Parietal lobe (tissue), 2 donors: ENCODE results near the gene CAPRIN2.

GRCh38 chr12:29170728-29171046 lies 21.6 kb downstream of the FAR2 start:
- RAMPAGE, long total RNA, result no peak

- RAMPAGE, long total RNA, result no peak
Observed at GRCh38 chr12:29317529-29318204, 63.3 kb downstream of the ERGIC2 start.

- RAMPAGE, long total RNA, result no peak
Observed at GRCh38 chr12:29574534-29574968, 77.1 kb upstream of the OVCH1 start.

DNA sequence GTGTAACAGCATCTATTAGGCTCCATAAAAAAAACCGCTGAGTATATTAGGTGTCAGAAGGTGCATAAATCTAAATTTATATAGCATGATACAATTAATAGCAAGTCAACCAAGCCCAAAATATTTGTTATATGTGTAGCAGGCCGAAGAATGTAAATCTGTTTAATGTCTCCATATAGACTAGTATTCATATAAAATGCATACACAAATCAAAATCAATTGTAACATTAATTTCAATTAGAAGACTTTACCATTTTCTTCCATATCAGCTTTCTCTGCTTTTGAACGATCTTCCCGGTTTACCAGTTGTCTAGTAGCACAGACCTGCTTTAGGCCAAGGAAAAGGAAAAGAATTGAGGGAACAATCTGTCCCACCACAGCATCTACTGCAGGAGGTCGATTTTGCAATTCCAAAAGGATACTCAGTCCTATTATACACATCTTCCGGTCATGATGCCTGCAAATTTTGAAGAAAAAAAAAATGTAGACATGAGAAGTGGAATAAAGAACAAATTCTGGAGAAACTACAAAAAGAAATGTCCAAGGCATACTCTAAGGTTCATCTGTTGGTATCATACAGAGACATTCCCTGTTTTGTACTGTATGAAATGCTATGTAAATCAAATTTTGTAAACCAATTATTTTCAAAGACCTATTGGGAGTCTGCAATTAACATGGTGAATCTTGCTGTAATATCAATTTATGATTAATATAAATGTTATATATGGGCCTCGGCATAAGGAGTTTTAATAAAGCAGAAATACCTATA lies 58.8 kb downstream of the IPO8 start:
- RAMPAGE, long total RNA, result no peak

DNA sequence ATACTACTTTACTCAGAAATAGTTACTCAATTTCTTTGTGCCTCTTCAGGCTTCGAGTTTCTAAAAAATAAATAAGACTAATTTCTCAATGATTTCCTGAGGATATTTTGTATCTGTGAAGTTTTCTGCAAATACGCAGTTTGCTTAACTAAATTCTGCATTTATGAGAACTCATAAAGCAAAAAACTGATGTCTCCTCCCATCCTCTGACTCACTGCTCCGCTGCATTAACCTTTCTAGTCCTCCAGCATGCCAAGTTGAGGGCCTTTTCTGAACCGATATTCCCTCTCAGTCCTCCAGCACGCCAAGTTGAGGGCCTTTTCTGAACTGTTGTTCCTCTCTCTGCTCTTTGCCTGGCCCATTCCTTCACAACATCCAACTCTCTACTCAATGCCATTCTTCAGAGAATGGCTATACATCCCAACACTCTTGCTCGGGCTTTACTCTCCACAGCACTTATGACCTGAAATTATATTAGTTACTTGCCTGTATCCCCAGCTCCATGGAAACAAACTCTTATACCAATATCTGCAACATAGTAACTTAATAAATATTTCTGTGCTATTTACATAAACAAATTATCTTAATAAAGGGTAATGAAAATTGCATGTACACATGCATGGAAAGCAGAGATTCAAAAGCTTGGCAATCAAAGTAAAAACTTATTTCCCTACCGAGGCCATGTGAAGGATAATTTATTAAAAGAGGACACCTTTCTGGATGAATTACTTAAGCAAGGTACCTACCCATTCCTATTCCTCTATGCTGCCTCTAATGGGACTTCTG lies 3.0 kb downstream of the IPO8 start:
- RAMPAGE, long total RNA, result no peak

GRCh38 chr12:30728850-30729336 lies 25.9 kb downstream of the CAPRIN2 start:
- RAMPAGE, long total RNA, result no peak

- RAMPAGE, long total RNA, result no peak
Observed at GRCh38 chr12:30754106-30755375, at the start of gene CAPRIN2. Gene CAPRIN2 (minus strand): TSS chr12:30754951.

DNA sequence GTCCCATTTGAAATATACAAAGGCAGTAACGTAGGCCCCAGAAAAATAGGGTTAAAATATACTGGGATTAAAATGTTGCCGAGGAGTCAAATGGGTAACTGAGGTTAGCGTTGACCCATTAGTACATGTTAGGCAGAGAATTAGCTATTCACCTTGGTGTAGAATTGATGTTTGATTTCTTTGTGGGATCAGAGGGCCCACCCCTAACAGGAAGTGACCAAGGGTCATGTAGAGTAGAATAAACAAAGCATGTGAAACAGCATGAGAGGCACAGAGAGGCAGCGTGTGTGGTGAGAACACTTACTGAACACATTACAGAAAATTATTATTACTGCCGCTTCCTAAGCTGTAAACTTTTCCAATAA lies 29.4 kb upstream of the SINHCAF start:
- RAMPAGE, long total RNA, result no peak

DNA sequence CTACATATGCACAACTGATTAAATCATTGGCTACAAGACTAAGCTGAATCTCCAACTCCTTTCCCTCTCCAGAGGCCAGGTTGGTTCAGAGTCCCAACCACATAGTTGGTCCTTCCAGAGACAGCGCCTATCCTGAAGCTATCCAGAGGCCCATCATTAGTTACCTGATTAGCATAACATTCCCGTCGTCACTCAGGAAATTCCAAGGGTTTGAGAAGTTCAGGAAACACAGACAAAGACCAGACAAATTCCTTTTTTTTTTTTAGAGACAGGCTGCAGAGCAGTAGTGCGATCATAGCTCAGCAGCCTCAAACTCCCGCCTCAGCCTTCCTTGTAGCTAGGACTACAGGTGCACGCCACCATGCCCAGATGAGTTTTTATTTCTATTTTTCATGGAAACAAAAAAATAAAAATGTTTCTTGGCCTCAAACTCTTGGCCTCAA lies 84.0 kb downstream of the DENND5B start:
- RAMPAGE, long total RNA, result no peak

- RAMPAGE, long total RNA, result no peak
Observed at GRCh38 chr12:31587896-31588743, 2.8 kb downstream of the DENND5B start.

- RAMPAGE, long total RNA, result no peak
Observed at GRCh38 chr12:31598999-31599590, 8.2 kb upstream of the DENND5B start.

DNA sequence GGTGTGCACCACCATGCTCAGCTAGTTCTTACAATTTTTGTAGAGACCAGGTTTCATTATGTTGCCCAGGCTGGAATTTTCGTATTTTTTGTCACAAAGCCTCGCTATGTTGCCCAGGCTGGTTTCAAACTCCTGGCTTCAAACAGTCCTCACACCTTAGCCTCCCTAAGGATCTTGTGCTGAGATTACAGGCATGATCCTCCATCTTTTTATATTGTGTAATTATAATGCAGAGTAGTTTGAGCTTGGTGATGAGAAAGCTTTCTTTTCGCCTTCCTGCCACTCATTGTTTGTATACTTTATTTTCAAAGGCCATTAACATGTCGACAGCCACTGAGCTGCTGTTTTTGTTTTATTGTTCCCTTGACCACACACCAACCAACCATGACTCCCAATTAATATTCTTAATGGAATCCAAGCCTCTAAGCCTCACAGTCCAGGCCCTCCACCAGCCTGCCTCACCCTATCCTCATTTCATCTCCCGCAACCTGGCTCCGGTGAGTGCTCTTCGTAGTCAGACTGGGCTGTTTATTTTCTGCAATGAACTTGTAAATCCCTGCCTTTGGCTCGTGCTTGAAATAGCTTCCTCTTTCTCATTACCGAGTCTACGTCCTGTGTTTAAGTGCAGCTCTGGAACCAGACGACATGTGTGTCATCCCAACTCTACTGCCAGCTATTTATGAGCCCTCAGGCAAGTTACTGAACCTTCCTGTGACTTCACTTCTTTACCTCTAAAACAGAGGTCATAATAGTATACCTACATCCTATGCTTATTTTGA lies 12.5 kb upstream of the ETFBKMT start:
- RAMPAGE, long total RNA, result no peak

GRCh38 chr12:31928575-31929003 lies 30.6 kb upstream of the RESF1 start:
- RAMPAGE, long total RNA, result no peak

DNA sequence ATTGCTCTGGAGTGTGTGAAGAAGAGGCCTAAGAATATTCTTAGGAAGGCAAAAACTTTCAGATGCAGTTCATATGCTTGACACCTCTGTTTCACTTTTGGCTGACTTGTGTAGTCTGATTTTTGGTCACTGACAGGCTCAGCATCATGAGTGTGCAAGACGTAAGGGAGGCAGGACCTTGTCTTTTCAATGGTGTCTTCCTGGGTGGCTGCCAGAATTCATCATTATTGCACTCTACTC lies 126.4 kb upstream of the FGD4 start:
- RAMPAGE, long total RNA, result no peak

DNA sequence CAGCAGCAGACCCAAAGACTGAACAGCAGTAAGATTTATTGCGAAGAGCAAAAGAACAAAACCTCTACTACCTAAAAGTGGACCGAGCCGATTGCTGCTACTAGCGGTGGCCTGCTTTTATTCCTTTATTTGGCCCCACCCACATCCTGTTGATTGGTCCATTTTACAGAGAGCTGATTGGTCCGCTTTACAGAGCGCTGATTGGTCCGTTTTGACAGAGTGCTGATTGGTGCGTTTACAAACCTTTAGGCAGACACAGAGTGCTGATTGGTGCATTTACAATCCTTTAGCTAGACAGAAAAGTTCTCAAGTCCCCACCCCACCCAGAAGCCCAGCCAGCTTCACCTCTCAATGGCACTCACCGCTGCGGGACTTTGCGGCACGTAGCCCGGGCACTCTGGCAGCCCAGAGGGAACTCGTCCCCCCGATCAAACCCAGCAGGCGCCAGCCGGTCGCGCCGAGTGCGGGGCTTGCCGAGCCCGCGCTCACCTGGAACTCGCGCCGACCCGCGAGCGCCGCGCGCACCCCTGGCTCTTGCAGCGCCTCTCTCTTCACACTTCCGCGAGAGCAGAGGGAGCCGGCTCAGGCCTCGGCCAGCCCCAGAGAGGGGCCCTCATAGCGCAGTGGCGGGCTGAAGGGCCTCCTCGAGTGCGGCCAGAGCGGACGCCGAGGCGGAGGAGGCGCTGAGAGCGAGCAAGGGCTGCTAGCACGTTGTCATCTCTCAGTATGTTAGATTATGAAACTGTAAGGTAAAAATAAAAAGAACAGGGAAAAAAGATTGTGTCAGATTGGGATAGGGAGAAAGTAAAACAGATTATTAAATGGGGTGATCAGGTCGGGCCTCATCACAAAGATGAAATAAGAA lies 8.6 kb upstream of the FGD4 start:
- RAMPAGE, long total RNA, result no peak

DNA sequence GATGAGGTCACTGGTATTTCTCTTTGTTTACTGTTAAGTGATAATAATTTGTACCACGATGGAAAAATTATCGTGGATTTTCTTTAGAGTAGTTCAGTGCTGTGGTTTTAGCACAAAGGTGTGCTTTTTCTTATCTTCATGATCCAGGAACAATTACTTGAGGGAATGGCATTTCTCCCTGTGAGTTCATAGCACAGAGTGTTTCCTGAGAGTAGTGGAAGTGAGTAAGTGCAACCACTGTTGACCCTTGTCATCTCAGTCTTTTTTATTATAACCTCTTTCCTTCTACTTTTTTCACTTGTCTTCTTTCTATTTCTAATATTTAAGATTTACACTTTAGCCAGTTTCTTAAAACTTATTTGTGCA lies 86.9 kb downstream of the FGD4 start:
- RAMPAGE, long total RNA, result no peak

DNA sequence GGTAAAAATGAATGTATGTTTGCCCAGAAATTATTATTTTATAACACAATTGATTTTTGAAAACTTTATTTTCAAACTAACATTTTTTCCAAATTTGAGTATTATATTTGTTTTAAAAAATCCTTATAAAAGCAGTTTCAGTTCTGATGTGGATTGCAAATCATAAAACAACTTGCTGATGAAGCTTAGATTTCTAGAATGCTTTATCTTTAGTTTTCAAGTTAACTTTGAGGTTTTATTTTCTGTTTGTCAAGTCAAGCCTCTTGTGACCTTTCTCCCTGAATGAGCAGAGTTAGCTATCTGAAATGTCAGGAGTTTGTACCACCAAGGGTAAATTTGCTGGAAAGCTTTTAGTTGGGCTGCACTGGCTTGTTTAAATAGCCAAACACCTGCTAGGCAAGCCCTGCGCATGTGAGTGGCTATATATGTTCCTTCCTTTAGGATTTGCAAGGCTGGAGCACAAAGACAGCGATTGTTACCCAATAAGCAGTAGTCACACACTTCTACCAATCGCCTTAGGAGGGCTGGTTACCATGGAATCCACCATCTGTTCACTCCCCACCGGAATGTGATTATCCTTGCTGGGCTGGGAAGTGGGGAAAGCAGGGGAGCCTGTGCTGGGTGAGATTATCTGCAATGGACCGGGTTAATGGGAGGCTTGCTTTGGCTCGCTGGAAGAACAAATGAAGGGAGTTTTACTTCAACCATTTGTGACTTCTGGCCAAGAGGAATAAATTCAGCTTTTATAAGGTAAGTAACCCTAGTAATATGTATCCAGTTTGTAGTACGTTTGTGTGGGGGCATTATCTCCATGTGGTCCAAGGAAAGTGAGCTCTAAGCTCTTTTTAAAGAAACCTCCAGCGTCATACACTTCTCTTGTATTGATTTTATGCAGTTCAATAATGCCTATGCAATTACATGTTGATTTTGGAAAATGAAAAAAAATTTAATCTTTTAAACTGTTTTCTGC lies 102.5 kb downstream of the FGD4 start:
- RAMPAGE, long total RNA, result no peak

GRCh38 chr12:32568282-32568552 lies 110.9 kb upstream of the DNM1L start:
- RAMPAGE, long total RNA, result no peak

DNA sequence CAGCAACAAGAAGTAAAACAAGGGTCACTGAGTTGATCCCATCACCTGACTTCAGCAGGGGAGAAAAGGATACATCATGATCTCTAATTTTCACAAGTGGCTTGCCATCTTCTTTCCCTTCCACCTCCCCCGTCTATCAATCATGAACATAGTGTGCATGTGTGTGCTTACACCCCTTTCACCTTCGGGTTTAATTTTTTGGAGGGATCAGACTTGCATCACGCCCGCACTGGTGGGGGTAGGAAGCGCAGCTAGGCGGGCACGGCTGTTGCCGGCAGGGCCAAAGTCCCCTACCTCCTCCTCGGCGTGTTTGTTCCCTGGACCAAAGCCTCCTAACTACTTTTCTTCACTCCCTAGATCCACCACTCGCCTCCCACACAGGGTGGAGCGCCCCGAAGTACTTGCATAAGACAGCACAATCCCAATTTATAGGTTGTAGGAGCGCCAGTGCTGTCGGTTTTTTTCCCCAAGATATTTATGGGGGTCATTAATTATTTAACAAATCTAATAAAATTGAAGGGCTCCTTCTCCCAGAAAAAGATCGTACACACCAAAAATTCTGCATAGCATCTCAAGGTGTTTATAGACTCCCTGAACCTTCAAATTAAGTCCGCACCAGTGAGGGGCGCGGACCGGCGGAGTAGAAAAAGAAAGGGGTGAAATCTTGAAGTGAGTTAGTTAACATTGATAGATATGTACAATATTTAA lies 832 bp downstream of the PKP2 start:
- RAMPAGE, long total RNA, result no peak

- RAMPAGE, long total RNA, result no peak
Observed at GRCh38 chr12:32897361-32897849, 828 bp upstream of the PKP2 start.